ENCODE data around the genes VDR, LALBA, DHH and TUBA1A.

GRCh38 chr12:47904456-47905260 is at the start of gene VDR:
VDR (minus strand) TSS chr12:47904994.
- RRBS, 2 experiments = 3 to 7% methylated on average over 15 to 17 of the region's 49 CpGs
CAGE:
- cytosol, long polyA minus RNA = no peak
- cytosol, long polyA plus RNA = no peak
- long polyA plus RNA = no peak
- nucleus, long polyA minus RNA = no peak
- nucleus, long polyA plus RNA = no peak

DNA sequence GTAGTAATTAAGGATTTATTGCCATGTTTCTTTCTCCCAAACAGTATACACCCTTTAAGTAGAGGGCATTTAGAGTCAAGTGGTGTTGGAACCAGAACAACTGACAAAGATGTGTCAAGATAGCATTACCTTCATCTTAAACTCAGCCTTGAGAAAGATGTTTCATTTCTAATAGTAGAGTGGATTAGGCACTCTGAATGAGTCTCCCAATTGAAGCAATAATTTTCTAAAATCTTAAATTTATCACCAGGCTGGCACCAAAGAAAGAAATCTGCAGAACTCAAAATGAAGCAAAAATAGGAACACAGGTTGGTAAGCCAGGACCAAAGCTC is 8.1 kb upstream of the VDR start:
CAGE:
- cytosol, long polyA minus RNA = no peak
- cytosol, long polyA plus RNA = no peak
- long polyA plus RNA = no peak
- nucleus, long polyA minus RNA = no peak
- nucleus, long polyA plus RNA = no peak

GRCh38 chr12:47965575-47966015 is 2.2 kb downstream of the TMEM106C start:
- RRBS, 2 experiments = no CpG with 5 or more reads among the region's 3 CpGs
CAGE:
- cytosol, long polyA minus RNA = no peak
- cytosol, long polyA plus RNA = no peak
- long polyA plus RNA = no peak
- nucleus, long polyA minus RNA = no peak
- nucleus, long polyA plus RNA = no peak

- RRBS, 2 experiments = no CpG with 5 or more reads among the region's 10 CpGs
CAGE:
- cytosol, long polyA minus RNA = no peak
- cytosol, long polyA plus RNA = no peak
- long polyA plus RNA = no peak
- nucleus, long polyA minus RNA = no peak
- nucleus, long polyA plus RNA = no peak
Measured at GRCh38 chr12:47988264-47988922, 15.9 kb downstream of the COL2A1 start.

- RRBS, 2 experiments = 79 to 83% methylated on average over 16 of the region's 39 CpGs
CAGE:
- cytosol, long polyA minus RNA = no peak
- cytosol, long polyA plus RNA = no peak
- long polyA plus RNA = no peak
- nucleus, long polyA minus RNA = no peak
- nucleus, long polyA plus RNA = no peak
Measured at GRCh38 chr12:48328981-48329734, 378 bp downstream of the H1-7 start.

DNA sequence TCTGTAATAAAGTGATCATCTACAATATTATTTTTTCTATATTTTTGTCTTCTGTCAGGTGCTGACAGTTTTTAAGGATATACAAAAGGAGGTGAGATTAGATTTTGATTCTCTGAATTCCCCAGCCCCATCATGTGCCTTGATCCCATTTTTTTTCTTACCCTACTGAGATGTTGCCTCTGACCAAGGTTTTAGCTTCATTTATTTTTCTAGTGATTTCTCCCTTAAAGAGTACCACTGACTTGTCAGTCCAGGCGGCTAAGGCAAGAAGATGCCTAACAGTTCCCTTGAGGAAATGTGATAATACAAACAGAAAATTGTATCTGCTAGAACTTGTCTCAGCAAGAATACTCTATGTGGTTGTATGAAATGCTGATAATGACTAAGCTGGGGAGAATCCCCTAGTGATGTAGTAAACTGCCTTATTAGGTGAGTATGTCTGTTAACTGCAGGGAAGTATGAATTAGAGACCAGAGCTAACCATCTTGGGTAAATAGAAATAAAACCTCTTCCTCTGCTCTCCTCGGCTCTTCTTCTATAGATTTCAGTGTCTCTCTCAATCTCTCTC is 6.7 kb downstream of the C12orf54 start:
- RRBS, 2 experiments = no CpG with 5 or more reads among the region's 2 CpGs
CAGE:
- cytosol, long polyA minus RNA = no peak
- cytosol, long polyA plus RNA = no peak
- long polyA plus RNA = no peak
- nucleus, long polyA minus RNA = no peak
- nucleus, long polyA plus RNA = no peak

GRCh38 chr12:48569901-48570345 is at the start of gene LALBA:
LALBA (minus strand) TSS chr12:48570046.
- RRBS, 2 experiments = no CpG with 5 or more reads among the region's 1 CpG
CAGE:
- cytosol, long polyA minus RNA = no peak
- cytosol, long polyA plus RNA = no peak
- long polyA plus RNA = no peak
- nucleus, long polyA minus RNA = no peak
- nucleus, long polyA plus RNA = no peak

DNA sequence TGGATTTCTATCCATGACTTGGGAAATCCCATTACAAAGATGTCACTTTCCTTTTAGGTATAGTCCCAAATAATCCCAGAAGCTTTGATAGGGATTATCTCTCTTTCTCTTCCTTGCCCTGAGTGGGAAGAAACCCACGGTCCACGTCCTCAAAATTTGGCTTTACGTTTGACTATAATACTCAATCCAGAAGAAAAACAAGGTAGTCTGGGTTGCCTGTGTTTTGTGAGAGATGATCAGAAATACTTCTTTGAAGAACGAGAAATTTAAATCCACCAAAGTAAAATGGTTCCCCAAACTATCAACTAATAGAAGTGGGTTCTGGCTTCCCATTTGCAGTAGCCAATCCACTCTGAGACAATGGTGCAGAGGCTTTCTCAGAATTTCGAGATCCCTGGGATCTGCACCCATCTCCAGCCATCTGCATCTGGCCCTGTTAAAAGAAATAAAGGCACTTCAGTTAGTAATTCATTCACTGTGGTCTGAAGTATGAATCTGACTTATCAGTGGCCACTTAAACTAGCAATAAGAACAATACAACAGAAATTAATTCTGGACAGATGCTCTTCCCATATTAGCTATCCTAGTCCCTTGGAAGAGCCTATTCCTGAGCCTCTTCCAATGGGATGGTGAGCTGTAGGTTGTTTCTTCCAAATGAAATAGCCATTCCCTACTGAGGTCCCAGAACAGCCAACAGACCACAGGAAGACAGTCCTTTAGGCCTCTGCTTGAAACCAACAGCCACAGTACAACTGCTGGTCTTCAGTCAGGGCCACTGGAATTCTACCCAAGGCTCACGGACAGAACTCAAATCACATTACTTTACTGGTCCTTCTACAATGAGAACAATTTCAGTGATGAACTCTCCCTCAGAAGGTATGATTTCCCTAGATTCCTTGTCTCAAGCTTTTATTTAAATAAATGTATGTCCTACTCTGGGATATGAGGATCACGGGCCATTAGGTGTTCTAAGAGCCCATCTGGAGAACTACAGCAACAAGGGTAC is 28.0 kb downstream of the KANSL2 start:
- RRBS, 2 experiments = no CpG with 5 or more reads among the region's 7 CpGs
CAGE:
- cytosol, long polyA minus RNA = no peak
- cytosol, long polyA plus RNA = no peak
- long polyA plus RNA = no peak
- nucleus, long polyA minus RNA = no peak
- nucleus, long polyA plus RNA = no peak

DNA sequence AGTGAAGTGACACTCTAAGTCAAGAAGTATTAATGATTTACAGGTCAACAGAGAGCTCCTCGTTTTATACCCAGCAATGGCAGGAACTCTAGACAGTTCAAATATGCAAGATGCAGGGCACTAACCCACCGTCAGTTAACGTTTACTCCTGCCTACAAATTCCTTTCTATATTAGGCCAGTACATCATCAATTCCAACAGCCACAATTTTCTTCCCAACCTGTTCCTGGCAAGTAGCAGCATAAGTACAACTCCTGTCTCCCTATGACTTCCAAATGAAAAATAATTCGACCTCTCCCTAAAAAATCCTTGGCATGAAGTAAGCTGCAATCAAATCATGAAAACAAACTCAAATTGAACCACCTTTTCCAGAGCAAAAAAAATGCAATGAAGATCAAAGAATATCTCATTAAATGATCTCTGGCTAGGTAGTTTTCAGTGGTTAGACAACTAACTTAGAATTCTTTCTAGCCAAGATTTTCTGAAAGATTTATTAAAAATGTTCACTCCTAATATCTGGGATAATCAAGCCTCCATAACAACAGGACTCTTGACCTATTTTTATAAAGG is 9.1 kb upstream of the KANSL2 start:
- RRBS, 2 experiments = no CpG with 5 or more reads among the region's 4 CpGs
CAGE:
- cytosol, long polyA minus RNA = start-site peak on the minus strand centred at position 100 of the sequence, 432 bp wide, 88 reads
- cytosol, long polyA plus RNA = no peak
- long polyA plus RNA = no peak
- nucleus, long polyA minus RNA = no peak
- nucleus, long polyA plus RNA = no peak

- RRBS, 2 experiments = no CpG with 5 or more reads among the region's 8 CpGs
CAGE:
- cytosol, long polyA minus RNA = no peak
- cytosol, long polyA plus RNA = no peak
- long polyA plus RNA = no peak
- nucleus, long polyA minus RNA = no peak
- nucleus, long polyA plus RNA = no peak
Measured at GRCh38 chr12:48694146-48694756, 12.2 kb upstream of the KANSL2 start.

GRCh38 chr12:48777330-48777926 is 11.5 kb downstream of the ADCY6 start:
- RRBS, 2 experiments = no CpG with 5 or more reads among the region's 9 CpGs
CAGE:
- cytosol, long polyA minus RNA = no peak
- cytosol, long polyA plus RNA = no peak
- long polyA plus RNA = no peak
- nucleus, long polyA minus RNA = no peak
- nucleus, long polyA plus RNA = no peak

DNA sequence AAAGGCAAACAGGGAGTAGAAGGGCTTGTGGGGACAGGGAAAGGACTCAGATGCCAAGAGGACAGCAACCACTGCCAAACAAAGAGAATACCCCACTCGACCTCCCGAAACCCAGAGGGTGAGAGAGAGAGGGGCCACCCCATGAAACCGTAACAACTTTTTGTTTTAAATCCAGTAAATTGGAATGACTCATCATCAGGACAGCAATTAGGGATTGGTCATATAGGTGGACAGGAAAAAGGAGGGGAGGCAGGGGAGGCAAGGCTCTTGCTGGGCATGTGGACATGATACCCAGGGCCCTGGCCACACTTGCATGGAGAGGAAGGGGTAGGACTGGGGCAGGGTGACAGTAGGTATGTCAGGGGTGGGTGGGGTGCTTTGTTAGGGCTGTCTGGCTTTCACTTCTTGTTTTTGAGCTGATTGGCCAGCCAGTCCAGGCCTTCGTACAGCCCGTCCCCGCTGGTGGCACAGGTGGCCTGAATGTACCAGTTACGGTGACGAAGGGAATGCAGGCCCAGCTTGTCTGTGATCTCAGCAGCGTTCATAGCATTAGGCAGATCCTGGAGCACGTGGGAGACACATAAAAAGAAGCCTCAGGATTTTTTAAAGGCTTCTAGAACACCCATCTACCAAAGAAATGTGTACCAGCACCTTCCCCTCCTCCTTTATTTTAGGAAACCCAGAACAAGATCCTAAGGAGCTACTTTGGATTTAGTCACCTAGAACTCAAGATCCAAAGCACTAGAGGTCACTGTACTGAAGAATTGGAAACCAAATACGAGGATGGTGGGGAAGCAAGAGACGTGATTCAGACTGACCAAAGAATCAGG is 13.5 kb upstream of the FKBP11 start:
- RRBS, 2 experiments = no CpG with 5 or more reads among the region's 12 CpGs
CAGE:
- cytosol, long polyA minus RNA = no peak
- cytosol, long polyA plus RNA = no peak
- long polyA plus RNA = no peak
- nucleus, long polyA minus RNA = no peak
- nucleus, long polyA plus RNA = no peak

- RRBS, 2 experiments = 7 to 8% methylated on average over 15 to 16 of the region's 73 CpGs
CAGE:
- cytosol, long polyA minus RNA = no peak
- cytosol, long polyA plus RNA = no peak
- long polyA plus RNA = no peak
- nucleus, long polyA minus RNA = no peak
- nucleus, long polyA plus RNA = no peak
Measured at GRCh38 chr12:48996582-48997730, 2.2 kb downstream of the DDN start.

- RRBS, 2 experiments = 30 to 31% methylated on average over 19 to 22 of the region's 50 CpGs
CAGE:
- cytosol, long polyA minus RNA = no peak
- cytosol, long polyA plus RNA = no peak
- long polyA plus RNA = no peak
- nucleus, long polyA minus RNA = no peak
- nucleus, long polyA plus RNA = no peak
Measured at GRCh38 chr12:49094089-49095132, at the start of gene DHH. DHH (minus strand) TSS chr12:49094801.

GRCh38 chr12:49095164-49095415 is 489 bp upstream of the DHH start:
- RRBS, 2 experiments = no CpG with 5 or more reads among the region's 1 CpG
CAGE:
- cytosol, long polyA minus RNA = no peak
- cytosol, long polyA plus RNA = no peak
- long polyA plus RNA = no peak
- nucleus, long polyA minus RNA = no peak
- nucleus, long polyA plus RNA = no peak

- RRBS, 2 experiments = no CpG with 5 or more reads among the region's 6 CpGs
CAGE:
- cytosol, long polyA minus RNA = no peak
- cytosol, long polyA plus RNA = no peak
- long polyA plus RNA = no peak
- nucleus, long polyA minus RNA = no peak
- nucleus, long polyA plus RNA = no peak
Measured at GRCh38 chr12:49095416-49096333, 1.1 kb upstream of the DHH start.

GRCh38 chr12:49183081-49183552 is 5.8 kb downstream of the TUBA1A start:
- RRBS, 2 experiments = no CpG with 5 or more reads among the region's 12 CpGs
CAGE:
- cytosol, long polyA minus RNA = no peak
- cytosol, long polyA plus RNA = no peak
- long polyA plus RNA = no peak
- nucleus, long polyA minus RNA = no peak
- nucleus, long polyA plus RNA = no peak

GRCh38 chr12:49188843-49189434 is at the start of gene TUBA1A:
TUBA1A (minus strand) TSS chr12:49189080.
- RRBS, 2 experiments = no CpG with 5 or more reads among the region's 28 CpGs
CAGE:
- cytosol, long polyA minus RNA = no peak
- cytosol, long polyA plus RNA = no peak
- long polyA plus RNA = no peak
- nucleus, long polyA minus RNA = no peak
- nucleus, long polyA plus RNA = no peak

DNA sequence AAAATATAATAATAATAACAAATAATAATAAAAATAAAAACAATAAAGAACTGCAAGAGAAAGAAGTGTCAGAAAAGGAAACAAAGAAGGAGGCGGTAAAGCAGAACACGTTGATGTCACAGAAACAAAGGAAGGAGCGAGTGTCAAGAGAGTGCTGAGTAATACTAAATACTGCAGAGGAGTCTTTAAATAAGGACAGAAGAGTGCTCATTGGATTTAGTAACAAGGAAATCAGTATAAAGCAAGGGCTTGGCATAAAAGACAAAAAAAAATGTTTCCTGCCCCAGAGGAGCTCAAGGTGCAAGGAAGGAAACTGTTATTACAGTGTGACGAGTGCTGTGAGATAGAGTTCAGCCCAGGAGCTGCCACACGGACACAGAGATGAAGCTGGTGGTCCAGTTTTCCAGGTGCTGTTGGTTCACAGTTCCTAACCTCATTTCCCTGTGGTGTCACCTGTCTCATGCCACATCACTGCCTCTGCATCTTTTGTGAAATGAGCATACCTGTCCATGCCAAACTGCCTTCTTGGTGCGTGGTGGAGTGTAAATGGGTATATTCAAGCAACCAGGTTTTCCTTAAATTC is 8.4 kb upstream of the TUBA1A start:
- RRBS, 2 experiments = no CpG with 5 or more reads among the region's 6 CpGs
CAGE:
- cytosol, long polyA minus RNA = no peak
- cytosol, long polyA plus RNA = no peak
- long polyA plus RNA = no peak
- nucleus, long polyA minus RNA = no peak
- nucleus, long polyA plus RNA = no peak

- RRBS, 2 experiments = under 1 to 2% methylated on average over 18 of the region's 88 CpGs
CAGE:
- cytosol, long polyA minus RNA = no peak
- cytosol, long polyA plus RNA = no peak
- long polyA plus RNA = no peak
- nucleus, long polyA minus RNA = no peak
- nucleus, long polyA plus RNA = no peak
Measured at GRCh38 chr12:49344641-49345903, 1.6 kb upstream of the DNAJC22 start.

Data from HepG2 (cell line).